Gastrocnemius medialis (tissue), 3 donors: ENCODE measurements around a stretch of chr1.

GRCh38 chr1:94192207-94192872 lies 45.0 kb downstream of the ARHGAP29 start:
- PRO-cap = no peak
- RAMPAGE, long total RNA, 3 experiments = no peak in any of the 3 experiments

DNA sequence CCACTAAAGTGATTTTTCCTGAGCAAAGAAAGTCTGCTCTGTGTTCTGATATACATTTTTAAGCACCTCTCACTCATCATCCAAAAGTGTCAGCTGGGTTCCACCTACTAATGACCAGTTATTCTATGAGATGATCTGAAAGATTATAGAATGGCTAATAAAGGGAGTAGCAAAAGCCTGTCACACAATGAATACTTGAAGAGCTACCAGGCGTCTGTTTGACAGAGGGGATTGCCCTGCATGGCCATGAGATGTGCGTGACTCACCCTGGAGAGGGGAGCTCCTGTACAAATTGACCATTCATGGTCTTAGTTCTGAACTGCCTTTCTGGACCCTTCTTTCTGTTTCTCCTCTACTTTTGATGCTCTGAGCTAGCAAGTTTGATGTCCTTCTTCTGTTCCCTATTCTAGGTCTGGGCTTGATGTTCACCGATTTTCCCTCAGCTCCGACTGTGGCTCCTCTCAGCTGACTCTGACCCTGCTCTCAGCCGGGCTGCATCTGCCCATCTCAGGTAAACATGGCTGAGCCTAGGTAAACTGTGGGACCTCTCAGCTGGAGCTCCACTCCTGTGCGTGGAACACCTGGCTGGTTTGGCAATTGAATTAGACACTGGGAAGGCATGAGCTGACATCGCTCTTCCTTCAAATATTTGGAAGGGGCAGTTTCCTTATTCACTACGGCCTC lies 85.1 kb upstream of the ABCD3 start:
- PRO-cap = no peak
- RAMPAGE, long total RNA, 3 experiments = no peak in any of the 3 experiments

GRCh38 chr1:94359055-94359643 lies 59.0 kb upstream of the ABCD3 start:
- PRO-cap = no peak
- RAMPAGE, long total RNA, 3 experiments = no peak in any of the 3 experiments

DNA sequence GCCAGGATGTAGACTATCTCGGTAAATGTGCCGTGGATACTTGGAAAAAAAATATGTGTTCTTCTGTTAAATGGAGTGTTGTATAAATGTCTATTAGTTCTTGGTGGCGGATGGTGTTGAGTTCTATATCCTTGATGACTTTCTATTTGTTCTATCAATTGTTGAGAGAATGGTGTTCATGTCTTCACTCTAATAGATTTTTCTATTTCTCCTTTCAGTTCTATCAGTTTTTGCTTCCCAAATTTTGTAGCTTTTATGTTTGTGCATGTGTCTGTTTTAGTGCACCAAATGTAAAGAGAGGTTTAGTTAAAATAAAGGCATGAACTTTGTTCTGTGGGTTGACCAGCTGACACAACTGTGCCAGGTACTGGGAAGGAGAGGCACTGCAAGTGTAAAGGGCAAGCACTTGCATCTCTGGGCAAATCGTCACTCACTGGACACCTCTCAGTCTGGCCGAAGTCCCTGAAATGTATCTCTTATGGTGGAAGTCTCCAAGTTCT lies 38.6 kb upstream of the ABCD3 start:
- PRO-cap = no peak
- RAMPAGE, long total RNA, 3 experiments = no peak in any of the 3 experiments

DNA sequence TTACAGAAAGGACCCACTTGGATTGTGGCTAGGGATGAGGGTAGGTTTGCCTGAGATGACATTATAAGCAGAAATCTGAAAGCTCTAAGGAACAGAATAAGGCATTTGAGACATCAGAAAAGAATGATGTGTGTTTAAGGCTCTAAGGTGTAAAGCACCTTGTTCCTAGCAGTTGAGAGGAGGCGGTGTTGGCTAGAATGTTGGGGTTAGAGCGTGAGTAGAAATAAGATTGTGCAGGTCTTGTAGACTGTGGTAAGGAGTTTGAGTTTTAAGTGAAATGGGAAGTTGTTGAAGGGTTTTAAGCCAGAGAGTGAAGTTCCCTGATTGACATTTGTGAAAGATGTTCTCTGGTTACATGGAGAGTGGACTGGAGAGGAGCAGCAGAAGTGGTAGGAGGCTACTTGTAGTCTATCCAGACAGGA lies 37.1 kb downstream of the F3 start:
- PRO-cap = no peak
- RAMPAGE, long total RNA, 3 experiments = no peak in any of the 3 experiments

DNA sequence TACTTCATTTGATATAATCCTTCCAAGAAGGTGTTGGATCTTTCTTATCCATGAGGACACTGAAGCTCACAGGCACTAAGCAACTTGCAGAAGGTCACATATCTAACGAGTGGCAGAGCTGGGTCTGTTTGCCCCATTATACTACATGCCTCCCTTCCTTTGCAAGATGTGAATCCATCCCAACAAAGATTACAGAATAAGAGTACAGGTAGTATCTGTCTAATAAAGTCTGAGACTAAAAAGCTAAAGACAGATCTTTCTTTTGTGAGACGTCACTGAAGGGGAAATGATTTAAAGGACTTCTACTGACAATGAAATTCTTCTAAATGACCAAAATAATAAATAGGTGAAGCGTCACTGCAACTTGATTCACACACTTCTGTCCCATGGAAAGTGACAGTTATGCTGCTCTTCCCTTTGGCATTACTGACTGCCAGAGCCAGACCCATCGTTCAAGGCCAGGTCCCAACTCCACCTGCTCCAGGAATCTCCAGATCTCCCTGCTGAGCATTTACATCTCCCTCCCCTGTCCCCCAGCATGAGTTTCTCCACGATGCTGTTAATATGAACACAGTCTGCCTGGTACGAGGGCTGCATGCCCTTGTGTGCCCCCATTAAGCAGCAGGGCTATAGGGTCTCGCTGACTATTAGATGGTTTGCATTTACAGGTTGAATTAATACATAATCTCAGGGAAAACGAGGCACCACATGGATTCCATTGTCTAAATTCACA lies 4.5 kb downstream of the F3 start:
- PRO-cap = no peak
- RAMPAGE, long total RNA, 3 experiments = no peak in any of the 3 experiments

DNA sequence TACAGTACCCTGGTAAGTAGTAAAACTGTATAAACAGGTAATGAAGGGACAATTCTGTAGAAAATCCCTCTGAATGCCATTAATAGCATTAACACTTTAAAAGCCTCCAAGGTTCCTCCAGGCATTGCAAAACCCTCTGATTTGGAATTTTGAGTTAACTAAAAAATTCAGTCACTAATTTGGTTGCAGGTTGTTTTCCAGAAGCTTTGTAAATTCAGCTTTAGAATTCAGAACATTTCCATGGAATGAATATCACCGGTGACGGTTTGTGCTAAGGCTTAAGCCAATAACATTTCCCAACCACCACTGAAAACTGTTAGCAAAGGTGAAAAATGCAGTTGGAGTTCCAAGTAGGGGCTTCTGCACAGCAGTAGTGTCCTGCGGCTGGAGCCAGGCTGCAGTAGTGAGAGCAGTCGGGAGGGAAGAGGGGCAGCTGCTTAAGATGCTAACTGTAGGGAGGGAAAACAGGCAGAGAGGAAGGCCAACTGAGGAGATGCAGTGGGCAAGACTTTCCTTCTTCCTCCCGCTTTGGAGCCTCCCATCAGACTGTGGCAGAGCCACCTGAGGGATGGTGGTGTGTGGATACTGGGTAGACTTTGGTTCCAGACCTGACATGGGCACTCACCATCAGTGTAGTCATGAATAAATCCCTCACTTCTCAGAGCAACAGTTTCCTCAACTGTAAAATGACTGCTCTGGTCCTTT lies 3.4 kb downstream of the F3 start:
- PRO-cap = no peak
- RAMPAGE, long total RNA, 3 experiments = no peak in any of the 3 experiments

- PRO-cap = no peak
- RAMPAGE, long total RNA, 3 experiments = no peak in any of the 3 experiments
Measured at GRCh38 chr1:94539600-94540126, 1.9 kb downstream of the F3 start.

DNA sequence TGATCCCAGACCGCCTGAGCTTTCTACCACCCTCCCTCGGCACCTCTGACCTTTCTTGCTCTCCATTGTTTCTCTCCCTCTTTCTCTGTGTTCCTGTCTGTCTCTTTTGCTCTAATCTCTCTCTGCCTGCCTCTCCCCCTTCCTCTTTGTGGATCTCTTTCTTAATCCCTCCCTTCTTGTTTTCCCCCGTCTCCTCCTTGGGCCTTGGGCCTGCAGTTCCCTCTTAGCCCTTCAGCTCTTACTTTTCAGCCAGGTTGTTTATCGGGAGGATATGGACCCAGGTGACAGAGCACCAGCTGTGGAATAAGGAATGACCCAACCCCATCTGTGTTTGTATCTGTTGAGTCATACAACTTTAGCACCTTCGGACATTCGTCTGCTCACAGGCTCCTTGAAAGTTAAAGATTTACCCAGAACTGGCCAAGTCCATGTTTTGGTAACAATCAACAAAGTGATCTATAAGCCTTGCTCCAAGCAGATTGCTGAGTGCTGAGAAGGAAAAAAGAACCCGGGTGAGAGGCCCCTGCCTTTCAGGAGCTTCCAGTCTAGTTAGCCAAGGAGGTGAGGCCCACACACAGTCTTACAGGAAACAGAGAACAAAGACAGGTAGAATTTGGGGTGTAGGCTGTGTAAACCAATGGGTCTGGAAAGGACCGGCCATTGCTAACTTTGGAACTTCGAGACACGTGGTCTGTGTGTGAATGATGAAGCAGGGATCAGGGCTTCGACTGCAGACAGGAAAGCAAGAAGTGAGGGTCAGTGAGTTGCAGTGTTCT lies 66.7 kb upstream of the F3 start:
- PRO-cap = no peak
- RAMPAGE, long total RNA, 3 experiments = no peak in any of the 3 experiments

DNA sequence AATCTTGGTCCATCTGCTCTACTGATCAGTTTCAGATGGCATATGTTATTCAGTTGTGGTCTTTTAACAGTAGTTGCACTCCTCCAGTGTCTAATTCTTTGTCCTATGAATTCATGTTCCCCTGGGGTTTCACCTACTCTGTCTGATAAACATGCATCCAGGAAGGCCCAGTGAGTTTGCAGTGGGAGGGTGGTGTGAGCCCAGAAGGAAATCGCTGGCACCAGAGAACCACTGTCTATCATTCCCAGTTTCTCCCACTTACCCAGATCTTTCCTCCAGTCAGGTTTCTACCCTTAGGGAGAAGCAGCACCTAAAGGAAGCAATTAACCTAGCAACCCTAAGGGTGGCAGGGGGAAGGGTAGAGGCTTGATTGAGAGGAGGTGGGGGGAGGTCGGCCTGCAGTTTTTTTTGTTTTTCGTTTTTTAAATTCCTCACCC lies 932 bp upstream of the SLC44A3 start:
- PRO-cap = no peak
- RAMPAGE, long total RNA, 3 experiments = no peak in any of the 3 experiments

GRCh38 chr1:94863822-94864461 lies 43.8 kb downstream of the SLC44A3 start:
- PRO-cap = unidirectional peak, plus-strand start at chr1:94864216
- RAMPAGE, long total RNA, 3 experiments = no peak in any of the 3 experiments

- PRO-cap = no peak
- RAMPAGE, long total RNA, 3 experiments = no peak in any of the 3 experiments
Measured at GRCh38 chr1:94883608-94884048, 43.3 kb downstream of the CNN3 start.

DNA sequence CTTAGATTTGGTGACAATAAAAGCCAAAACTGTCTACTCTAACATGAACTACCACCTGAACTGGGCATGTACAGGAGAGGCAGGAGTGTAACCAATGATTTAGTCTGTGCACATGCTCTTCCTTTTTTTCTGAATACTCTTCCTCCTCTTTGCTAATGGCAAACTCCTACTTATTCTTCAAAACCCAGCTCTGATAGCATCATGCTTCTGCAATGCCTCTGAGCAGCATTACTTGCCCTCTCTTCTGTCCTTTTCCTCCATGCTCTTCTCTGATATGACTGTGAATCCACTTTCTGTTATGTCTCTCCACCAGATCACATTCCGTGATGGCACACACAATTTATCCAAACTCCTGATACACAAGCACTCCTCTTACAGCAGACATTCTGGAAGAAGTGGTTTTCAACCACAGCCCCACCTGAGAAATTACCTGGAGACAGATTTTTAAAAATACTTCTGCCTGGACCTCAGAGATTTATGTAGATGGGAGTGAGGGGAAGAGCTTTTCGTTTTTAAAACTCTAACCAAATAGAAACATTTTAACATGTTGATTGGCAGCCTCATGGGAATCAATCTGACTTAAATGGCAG lies 31.3 kb downstream of the CNN3 start:
- PRO-cap = no peak
- RAMPAGE, long total RNA, 3 experiments = no peak in any of the 3 experiments

DNA sequence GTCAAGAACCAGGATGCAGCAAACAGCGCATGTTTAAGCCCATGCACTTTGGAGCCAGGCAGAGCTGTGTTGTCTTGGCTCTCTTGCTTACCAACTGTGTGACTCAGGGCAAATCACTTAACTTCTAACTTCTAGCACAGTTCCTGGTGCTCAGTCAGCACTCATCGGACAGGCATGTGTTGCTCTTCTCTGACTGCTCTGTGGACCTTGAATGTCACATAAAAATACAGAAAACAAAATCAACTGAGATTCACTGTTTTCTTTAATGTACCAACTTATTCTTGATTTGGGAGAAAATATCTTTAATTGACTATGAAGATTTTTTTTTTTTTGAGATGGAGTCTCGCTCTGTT lies 56.5 kb upstream of the CNN3 start:
- PRO-cap = unidirectional peak, minus-strand start at position 96 of the sequence
- RAMPAGE, long total RNA, 3 experiments = no peak in any of the 3 experiments

DNA sequence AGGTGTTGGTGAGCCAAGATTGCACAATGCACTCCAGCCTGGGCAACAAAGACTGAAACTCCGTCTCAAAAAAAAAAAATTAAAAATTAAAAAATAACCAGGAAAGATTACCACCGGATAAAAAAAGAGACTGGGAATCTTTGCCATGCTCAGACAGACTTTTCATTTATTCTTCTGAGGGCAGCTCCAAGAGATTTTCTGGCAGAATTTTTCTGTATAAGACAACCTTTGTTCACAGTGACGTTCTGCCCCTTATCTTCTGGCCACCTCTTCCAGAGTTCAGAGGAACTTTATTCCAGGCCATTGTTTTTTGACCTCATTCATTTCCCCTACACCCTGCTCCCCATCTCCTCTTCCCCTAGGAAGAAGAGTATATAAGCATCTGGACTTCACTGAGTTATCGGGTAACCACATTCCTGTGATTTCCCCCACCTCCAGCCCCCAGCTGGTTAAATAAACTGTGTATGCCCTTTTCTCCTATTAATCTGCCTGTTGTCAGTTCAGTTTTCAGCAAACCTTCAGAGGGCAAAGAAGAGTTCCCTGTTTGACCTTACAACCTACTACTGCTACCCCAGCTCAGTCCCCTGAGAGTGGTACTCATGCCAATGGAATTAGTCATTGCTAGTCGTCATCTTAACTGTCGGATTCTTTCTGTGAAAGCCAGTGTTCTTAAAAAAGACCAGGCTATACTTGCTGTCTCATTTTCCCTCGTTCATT lies 14.2 kb upstream of the ALG14 start:
- PRO-cap = no peak
- RAMPAGE, long total RNA, 3 experiments = no peak in any of the 3 experiments

- PRO-cap = no peak
- RAMPAGE, long total RNA, 3 experiments = no peak in any of the 3 experiments
Measured at GRCh38 chr1:95119387-95119833, 2.3 kb downstream of the TLCD4 start.

GRCh38 chr1:96370846-96371045 lies 350.8 kb upstream of the PTBP2 start:
- PRO-cap = no peak
- RAMPAGE, long total RNA, 3 experiments = no peak in any of the 3 experiments

GRCh38 chr1:96755513-96756267 lies 34.1 kb downstream of the PTBP2 start:
- PRO-cap = no peak
- RAMPAGE, long total RNA, 3 experiments = no peak in any of the 3 experiments

GRCh38 chr1:96799381-96799882 lies 77.8 kb downstream of the PTBP2 start:
- PRO-cap = no peak
- RAMPAGE, long total RNA, 3 experiments = no peak in any of the 3 experiments

DNA sequence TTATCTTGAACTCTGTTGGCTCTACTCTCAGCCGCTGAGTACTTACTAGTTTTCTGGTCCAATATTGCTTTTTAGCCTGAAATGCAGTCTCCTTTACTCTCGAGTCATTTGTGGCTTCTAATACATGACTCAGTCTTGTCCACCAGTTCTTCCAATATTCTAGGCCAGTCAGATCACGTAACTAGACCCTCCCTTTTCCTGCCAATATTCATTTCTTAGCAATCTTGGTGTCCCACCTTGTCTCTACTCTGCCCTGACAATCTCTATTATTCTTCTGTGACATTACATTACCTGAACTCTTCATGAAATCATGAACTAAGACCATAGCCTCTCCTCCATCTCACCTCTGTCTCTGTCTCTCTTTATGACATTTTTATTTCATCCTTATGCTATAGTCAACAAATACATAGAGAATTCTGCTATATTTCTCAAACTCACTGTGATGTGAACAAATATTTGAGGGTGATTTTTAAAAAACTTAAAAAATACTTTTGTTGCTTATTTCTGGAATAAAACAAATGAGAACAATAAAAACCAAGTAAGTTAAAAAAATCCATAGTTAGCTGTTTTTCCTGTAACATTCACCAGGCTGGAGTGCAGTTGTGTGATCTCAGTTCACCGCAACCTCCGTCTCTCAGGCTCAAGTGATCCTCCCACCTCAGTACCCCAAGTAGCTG lies 555.6 kb downstream of the DPYD start:
- PRO-cap = no peak
- RAMPAGE, long total RNA, 3 experiments = no peak in any of the 3 experiments